H1 (cell line): ENCODE measurements around a stretch of chr2.

GRCh38 chr2:44816-45156, 1.5 kb downstream of the FAM110C start:
- RRBS = no CpG with 5 or more reads among the region's 2 CpGs
CAGE:
- cytosol, long polyA plus RNA = no peak
- long polyA plus RNA = no peak
- nucleus, long polyA plus RNA = no peak

- RRBS = 1% methylated on average over 20 of the region's 38 CpGs
CAGE:
- cytosol, long polyA plus RNA = no peak
- long polyA plus RNA = no peak
- nucleus, long polyA plus RNA = no peak
Observed at GRCh38 chr2:46165-46390, 227 bp downstream of the FAM110C start.

DNA sequence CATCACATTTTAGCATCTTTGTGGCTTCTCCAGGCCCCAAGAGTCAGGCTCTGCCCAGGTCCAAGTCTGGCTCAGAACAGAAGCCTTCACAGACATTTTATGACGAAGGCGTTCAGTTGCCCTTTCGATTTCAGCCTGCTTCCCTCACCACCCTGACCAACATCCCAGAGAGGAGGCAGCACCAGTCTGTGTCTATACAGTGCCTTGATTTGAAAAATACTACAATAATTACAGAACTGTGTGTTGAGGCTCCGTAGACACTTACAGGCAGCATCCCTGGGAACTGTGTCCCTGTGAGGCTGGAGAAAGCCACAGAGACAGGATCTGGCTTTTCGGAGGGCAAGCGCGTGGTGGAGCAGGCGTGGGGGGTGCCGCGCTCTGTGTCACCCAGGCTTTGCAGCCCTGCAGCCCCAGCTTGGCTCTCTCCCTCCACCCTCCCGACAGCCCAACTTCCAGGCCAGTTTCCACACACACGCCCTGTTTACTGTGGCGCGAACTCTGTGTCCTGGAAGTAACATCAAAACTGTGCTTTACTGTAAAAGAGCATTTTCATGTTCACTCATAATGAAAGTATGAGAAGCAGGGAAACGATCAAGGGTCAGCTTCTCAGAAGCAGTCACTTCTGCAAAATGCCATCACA, 153.6 kb upstream of the ALKAL2 start:
- RRBS = no CpG with 5 or more reads among the region's 15 CpGs
CAGE:
- cytosol, long polyA plus RNA = no peak
- long polyA plus RNA = no peak
- nucleus, long polyA plus RNA = no peak

- RRBS = no CpG with 5 or more reads among the region's 11 CpGs
CAGE:
- cytosol, long polyA plus RNA = no peak
- long polyA plus RNA = no peak
- nucleus, long polyA plus RNA = no peak
Observed at GRCh38 chr2:672992-673473, 4.2 kb downstream of the TMEM18 start.

GRCh38 chr2:691762-692117, 14.5 kb upstream of the TMEM18 start:
- RRBS = no CpG with 5 or more reads among the region's 20 CpGs
CAGE:
- cytosol, long polyA plus RNA = no peak
- long polyA plus RNA = no peak
- nucleus, long polyA plus RNA = no peak

GRCh38 chr2:694949-695611, 17.9 kb upstream of the TMEM18 start:
- RRBS = no CpG with 5 or more reads among the region's 6 CpGs
CAGE:
- cytosol, long polyA plus RNA = no peak
- long polyA plus RNA = no peak
- nucleus, long polyA plus RNA = no peak

DNA sequence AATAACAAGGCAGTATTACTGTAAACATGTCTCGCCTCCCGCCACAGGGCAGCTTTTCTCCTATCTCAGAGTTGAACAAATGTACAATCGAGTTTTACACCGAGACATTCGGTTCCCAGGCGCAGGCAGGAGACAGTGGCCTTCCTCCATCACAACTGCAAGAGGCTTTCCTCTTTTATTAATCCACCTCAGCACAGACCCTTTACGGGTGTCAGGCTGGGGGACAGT, 25.6 kb upstream of the TMEM18 start:
- RRBS = no CpG with 5 or more reads among the region's 7 CpGs
CAGE:
- cytosol, long polyA plus RNA = no peak
- long polyA plus RNA = no peak
- nucleus, long polyA plus RNA = no peak

DNA sequence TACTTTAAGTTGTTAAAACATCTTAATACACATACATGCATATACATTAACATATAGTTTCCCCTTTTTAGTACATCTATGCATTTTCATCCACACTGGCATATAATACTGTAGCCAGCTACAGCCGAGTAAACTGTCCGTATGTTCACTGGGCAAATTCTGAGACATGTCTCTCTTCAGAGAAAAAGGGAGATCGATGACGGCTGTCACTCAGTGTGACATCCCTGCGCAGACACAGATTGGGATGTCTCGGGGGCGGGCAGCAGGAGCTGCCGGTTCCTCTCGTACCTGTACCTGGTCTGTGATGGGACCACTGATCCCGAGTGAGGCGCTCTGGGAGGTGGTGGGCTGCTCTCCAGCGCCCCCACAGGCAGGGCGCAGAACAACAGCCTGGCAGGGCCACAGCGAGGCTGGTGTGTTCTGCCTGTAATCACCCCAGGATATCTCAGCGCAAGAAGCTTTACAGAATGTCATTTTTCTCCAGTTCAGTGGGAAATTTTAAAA, 189.6 kb downstream of the SNTG2 start:
- RRBS = no CpG with 5 or more reads among the region's 15 CpGs
CAGE:
- cytosol, long polyA plus RNA = no peak
- long polyA plus RNA = no peak
- nucleus, long polyA plus RNA = no peak

GRCh38 chr2:1373506-1374490, 39.5 kb upstream of the TPO start:
- RRBS = no CpG with 5 or more reads among the region's 28 CpGs
CAGE:
- cytosol, long polyA plus RNA = no peak
- long polyA plus RNA = no peak
- nucleus, long polyA plus RNA = no peak

DNA sequence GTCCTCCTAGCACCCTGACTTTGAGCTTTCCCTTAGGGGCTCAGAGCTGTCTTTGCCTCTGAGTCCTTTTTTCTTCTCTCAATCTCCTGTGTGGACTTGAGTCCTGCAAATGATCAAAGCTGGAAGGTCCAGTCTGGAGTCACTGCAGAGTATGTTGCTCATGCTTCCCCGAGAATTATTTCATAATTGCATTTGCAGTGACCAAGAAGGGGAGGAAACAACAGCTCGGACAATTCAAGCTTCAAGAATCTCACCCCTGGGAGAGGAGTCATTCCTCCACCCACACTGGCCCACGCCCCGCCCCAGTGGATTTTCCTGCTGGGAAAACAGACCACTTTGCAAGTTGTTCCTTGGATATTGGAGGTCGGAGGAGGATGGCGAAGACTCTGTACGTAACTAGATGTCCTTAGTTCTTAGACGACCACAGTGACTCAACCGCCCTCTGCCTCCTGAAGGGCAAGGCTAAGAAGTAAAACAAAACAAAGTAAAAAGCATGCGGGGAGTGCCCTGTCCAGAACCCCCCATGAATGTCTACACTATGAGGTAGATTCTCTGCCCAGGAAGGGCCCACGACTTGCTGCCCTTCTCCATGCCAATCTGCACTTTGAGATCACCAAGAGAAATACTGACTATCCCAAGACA, 159.4 kb downstream of the TPO start:
- RRBS = no CpG with 5 or more reads among the region's 11 CpGs
CAGE:
- cytosol, long polyA plus RNA = no peak
- long polyA plus RNA = no peak
- nucleus, long polyA plus RNA = no peak

- RRBS = 94% methylated on average over 2 of the region's 19 CpGs
CAGE:
- cytosol, long polyA plus RNA = no peak
- long polyA plus RNA = no peak
- nucleus, long polyA plus RNA = no peak
Observed at GRCh38 chr2:1591257-1591738, 153.0 kb downstream of the PXDN start.

GRCh38 chr2:1626178-1626711, 118.1 kb downstream of the PXDN start:
- RRBS = no CpG with 5 or more reads among the region's 13 CpGs
CAGE:
- cytosol, long polyA plus RNA = no peak
- long polyA plus RNA = no peak
- nucleus, long polyA plus RNA = no peak

DNA sequence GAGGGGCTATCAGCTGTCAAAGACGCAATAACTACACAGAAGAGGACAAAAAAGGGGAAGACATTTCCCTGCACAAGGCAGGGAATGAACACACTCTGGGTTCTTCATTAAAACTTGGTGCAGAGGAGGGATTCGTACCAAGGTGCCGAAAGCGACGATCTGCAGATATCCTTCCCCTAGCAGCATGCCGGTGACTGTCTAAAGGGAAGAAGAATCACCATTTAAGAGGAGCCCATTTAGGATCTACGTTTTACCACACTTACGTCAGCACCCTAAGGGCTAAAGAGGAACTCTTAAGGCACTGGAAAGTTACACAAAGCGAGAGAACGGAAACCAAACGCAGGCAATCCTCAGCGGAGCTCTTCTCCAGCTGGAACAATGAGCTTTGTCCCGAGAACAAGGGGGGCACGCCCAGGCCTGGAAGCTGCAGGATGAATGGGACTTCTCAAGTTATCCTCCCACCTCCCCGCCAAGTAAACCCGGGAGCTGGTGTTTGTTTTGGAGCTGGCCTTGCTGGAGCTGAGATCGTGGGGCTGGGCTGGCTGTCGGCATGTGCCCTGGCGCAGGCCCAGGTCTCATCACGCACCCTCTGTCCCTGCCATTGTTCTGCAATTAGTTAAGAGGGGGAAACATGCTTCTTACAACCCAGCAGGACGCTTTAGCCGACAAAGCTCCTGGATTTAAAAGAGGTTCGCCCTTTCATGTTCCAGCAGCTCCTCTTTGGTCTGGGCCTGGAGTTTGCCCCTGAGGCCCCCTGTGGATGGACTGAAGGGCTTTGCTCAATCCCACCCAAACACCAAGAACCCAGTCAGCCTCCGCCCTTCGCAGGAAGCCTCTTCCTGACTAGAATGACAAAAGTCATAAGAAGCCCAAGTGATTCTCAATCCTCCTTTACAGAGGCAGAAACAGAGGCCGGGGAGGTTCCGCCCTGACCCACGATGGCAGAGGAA, 36.4 kb downstream of the PXDN start:
- RRBS = no CpG with 5 or more reads among the region's 28 CpGs
CAGE:
- cytosol, long polyA plus RNA = no peak
- long polyA plus RNA = no peak
- nucleus, long polyA plus RNA = no peak

DNA sequence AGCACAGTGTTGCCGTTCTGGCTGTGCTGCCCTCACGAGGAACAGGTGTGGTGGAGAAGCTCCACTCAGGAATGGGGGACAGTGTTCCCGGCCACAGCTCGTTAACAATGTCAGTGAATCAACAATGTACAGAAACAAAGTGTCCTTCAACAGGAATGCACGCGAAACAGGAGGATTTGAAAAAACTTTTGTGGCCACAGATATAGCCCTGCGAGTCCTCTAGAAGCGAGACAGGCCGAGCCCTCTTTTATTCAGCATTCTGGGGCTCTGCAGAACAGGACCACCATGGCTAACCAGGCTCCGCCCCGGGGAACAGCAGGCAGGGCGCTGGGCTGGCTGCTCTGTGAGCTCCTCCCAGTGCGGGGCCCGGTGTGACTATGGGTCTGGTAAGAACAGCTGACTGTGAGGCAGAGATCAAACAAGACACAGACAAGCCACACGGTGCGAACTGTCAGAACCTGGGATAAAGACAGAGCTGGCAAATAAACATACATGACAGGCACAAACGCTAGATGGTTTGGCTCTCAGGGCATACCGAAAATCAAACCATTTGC, 15.6 kb downstream of the PXDN start:
- RRBS = 21% methylated on average over 4 of the region's 18 CpGs
CAGE:
- cytosol, long polyA plus RNA = no peak
- long polyA plus RNA = no peak
- nucleus, long polyA plus RNA = no peak

GRCh38 chr2:1742568-1743498, 1.5 kb downstream of the PXDN start:
- RRBS = 1% methylated on average over 22 of the region's 67 CpGs
CAGE:
- cytosol, long polyA plus RNA = no peak
- long polyA plus RNA = no peak
- nucleus, long polyA plus RNA = no peak

- RRBS = no CpG with 5 or more reads among the region's 17 CpGs
CAGE:
- cytosol, long polyA plus RNA = no peak
- long polyA plus RNA = no peak
- nucleus, long polyA plus RNA = no peak
Observed at GRCh38 chr2:2012294-2012917, 268.1 kb upstream of the PXDN start.

DNA sequence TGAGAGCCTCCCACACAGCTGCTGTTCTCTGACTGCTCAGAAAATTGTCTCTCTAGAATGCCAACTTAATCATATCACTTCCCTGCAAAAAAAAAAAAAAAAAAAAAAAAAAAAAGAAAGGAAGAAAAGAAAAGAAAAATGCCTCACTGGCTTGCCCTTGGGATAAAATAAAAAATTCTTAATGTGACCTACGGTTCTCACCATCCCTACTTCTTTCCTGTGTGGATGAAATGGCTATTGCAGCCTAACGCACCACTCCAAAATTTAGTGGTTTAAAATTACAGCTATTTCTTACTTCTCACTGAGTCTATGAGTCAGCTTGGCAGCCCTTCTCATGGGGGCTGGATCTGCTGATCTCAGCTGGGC, 411.8 kb upstream of the MYT1L start:
- RRBS = no CpG with 5 or more reads among the region's 2 CpGs
CAGE:
- cytosol, long polyA plus RNA = no peak
- long polyA plus RNA = no peak
- nucleus, long polyA plus RNA = no peak

GRCh38 chr2:2846335-2847342, 515.6 kb upstream of the MYT1L start:
- RRBS = no CpG with 5 or more reads among the region's 17 CpGs
CAGE:
- cytosol, long polyA plus RNA = no peak
- long polyA plus RNA = no peak
- nucleus, long polyA plus RNA = no peak

- RRBS = no CpG with 5 or more reads among the region's 4 CpGs
CAGE:
- cytosol, long polyA plus RNA = no peak
- long polyA plus RNA = no peak
- nucleus, long polyA plus RNA = start-site peak on the minus strand at chr2:3296659-3296757, 8 reads
Observed at GRCh38 chr2:3296306-3296983, 81.2 kb downstream of the EIPR1 start.

DNA sequence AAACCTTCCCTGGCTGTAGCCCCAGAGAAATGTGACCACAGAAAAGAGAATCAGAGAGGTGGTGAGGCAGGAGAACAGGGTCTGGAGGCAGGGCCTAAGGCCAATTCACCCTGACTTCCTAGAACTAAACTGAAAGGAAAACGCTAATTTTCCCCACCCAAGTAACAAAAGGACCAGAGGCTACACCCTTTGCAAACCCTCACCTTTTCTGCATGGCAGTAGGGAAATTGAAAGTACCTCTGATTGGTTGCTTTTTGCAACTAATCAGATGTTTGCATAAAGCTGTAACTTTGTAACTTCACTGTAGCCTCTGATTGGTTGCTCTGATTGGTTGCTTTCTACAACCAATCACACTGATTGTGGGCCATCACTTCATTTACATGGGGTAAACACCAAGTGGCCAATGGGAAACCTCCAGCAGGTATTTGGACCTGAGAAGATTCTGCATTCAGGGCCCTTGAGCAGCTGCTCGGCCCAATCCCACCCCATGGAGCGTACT, 20.8 kb downstream of the EIPR1 start:
- RRBS = no CpG with 5 or more reads among the region's 3 CpGs
CAGE:
- cytosol, long polyA plus RNA = no peak
- long polyA plus RNA = no peak
- nucleus, long polyA plus RNA = no peak